A375 (cell line): Measurements from ENCODE around the gene MYL12A.

DNA sequence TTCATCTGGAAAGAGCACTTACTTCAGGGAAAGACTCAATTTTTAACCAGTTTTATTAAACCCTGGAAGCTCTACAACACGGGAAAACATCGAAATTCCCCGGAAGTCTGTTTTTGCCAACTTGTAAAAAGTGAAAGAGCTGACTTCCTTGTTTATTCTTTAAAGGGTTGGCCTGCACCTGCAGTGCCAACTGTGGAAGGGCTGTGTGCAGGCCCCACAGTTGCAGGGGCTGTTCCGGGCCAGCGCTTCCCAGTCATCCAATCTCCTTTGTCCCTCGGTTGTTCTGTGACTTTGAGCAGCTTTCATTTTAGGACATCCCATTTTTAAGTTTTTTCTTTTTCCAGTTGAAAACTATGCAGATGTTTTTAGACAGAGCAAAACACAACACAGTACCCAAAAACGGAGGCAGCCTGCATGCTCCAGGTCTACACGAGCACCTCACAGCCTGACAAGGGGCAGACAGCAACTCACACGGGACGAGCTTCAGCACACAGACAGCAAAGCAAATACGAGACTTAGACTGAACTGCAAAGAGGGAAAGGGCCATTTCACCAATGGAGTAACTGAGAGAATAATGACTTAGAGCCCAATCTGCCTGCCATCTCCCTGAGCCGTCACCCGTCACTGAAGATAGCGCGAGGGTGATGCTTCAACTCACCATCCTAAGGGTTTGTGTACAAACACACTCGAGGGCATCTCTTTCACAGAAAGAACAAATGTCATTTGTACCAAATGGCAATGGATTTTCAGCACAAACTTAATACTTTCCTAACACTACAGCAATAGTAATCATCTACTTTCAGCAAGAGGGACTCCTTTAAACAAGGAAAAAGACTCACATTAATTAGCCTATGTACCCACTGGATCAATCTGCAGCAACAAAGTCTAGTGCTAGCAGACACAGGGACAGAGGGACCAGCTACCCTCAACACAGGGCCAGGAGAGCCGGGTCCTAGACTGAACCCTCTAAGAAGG, 70.7 kb downstream of the EMILIN2 start:
- RAMPAGE, long total RNA = no peak

DNA sequence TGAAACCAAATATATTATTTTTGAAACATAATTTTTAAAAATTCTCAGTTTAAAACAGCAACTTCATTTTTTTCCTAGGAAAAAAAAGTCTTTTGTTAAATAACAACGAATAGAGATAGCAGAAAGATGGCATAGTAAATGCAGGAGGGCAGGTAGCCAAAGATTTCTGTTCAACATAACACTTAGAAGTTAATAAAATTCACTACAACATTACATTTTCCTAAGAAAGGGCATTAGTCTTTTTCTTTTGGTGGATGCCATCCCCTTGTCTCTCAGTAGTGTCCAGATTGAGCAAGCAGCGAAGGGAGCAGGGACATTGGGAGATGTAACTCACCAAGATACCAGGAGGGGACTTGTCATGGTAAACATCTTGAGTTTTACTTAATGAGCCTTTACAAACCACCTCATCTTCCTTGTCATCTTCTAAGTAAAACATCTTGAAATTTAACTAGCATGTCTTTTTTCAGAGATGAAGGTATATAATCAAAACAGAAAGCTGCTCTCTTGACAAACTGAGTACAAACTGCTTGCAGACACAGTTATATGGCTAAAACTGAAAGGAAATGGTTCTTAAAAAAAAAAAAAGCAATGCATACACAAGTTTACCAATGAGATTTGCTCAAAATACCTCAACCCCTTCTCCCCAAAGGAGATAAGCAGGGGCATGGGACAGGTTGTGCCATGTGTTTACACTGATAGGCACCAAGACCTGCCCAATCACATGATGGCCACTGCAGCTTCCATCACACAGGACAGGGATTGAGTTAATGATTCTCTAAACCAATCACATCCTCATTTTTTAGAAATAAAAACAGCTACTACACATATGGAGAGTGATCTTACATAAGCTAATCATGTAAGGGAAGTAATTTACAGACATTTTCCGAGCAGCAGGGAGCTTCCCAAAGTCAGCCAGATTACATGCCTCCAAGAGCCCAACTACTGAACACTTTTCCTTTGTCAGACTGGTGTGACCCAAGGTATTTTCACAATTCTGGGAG, 30.3 kb downstream of the LPIN2 start:
- RAMPAGE, long total RNA = no peak

GRCh38 chr18:3062474-3062916, 49.6 kb upstream of the LPIN2 start:
- RAMPAGE, long total RNA = no peak

- RAMPAGE, long total RNA = no peak
Observed at GRCh38 chr18:3093900-3094593, 81.1 kb upstream of the LPIN2 start.

- RAMPAGE, long total RNA = no peak
Observed at GRCh38 chr18:3119610-3120468, 99.9 kb downstream of the MYOM1 start.

DNA sequence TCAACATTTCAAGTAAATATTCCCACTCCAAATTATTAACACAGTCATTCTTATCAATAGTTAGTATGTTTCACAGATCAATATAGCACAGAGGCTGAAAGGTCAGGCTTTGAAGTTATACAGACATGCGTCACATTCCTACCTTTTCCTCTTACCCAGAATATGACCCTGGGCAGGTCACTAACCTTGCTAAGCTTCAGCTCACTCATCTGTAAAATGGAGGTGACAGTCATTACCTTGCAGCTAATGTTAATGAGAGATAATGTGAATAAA, 13.8 kb upstream of the MYL12A start:
- RAMPAGE, long total RNA = no peak

GRCh38 chr18:3246345-3246886, 1.2 kb upstream of the MYL12A start:
- RAMPAGE, long total RNA = no peak

DNA sequence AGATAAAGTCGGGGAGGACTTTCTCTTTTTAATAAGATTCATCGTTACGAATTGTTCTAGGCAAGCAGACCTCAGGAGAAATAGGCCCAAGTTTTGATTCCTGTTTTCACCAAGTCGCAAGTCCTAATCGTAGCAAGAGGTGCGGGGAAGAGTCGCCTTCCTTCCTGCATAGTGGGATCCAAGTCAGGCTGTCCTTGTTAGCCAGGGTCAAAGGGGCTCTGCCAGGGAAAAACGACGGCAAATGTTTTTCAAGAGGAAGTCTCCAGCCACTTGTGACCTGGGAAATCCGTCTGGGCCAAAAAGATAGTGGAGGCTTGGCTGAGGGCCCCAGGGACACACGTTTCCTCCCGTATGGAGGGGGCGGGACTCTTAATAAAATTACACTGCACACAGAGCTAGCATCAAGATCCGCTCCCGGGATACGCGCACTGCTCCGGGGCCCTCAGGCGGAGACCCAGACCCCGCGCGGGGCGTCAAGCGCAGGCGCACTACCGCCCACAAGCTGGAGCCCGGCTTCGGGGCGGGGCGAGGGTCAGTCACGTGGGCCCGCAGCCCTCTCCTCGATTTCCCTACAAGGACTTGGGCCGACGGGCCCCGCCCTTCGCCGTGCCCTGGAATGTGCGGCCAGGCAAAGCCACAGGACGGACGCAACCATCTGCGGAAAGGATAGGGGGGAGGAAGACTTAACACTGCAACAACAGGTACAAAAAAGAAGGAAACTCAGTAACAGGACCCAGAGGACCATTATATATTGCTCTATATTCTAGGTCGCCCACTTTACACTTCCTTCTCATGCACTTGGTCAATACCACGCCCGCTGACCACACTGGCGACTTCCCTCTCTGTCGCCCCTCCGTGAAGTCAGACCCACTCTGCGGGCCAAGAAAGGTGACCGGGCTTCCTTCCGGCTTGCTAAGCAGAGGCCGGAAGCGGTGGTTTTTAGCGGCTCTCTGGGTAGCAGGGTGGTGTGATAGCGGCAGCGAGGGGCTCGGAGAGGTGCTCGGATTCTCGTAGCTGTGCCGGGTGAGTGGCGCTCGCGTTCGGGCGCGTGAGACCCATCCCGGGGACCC, at the start of gene MYL12A:
Gene MYL12A (plus strand): TSS at position 915 of the 1,070 bp plus-strand sequence.
- RAMPAGE, long total RNA = start-site peak on the plus strand centred at position 944 of the sequence, 65 bp wide, 1,045 and 324 reads in 2 replicates

- RAMPAGE, long total RNA = no peak
Observed at GRCh38 chr18:3251436-3251751, 3.8 kb downstream of the MYL12A start.

GRCh38 chr18:3265272-3266231, 3.6 kb downstream of the MYL12B start:
- RAMPAGE, long total RNA = no peak

- RAMPAGE, long total RNA = no peak
Observed at GRCh38 chr18:3277639-3278314, 15.8 kb downstream of the MYL12B start.

DNA sequence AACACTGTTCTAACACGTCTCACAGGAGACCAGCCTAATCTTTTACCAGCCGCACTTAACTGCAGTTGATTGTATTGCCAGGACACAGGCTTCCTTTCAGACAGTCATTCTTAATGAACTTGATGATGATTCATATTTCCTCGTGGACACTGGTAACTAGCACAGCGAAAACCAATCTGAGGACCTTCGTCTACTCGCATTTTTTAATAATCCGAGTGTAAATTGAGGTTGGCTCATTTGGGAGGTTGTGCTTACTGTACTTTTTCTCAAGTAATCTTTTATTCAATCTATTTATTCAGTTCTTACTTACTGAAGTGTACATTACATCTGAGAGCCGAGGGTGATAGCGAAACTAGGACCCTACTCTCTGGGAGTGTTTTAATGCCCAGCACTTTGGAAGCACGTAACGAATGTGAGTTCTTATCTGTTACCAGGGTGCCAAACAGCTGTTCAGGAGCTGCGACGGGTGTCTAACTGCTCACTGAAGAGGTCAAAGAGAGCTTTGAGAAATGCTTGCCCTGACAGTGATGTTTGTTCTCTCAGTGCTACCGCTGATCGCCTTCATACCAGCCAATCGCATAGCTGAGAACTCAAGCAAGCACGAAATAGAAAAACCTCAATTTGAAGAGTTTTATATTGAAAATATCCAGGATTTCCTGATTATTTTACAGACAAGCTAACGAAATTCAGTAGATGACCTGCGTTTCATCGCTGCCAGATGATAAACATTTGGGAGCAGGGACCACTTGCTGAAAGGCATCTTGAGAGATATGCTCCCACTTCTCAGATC, 20.9 kb downstream of the MYL12B start:
- RAMPAGE, long total RNA = no peak

DNA sequence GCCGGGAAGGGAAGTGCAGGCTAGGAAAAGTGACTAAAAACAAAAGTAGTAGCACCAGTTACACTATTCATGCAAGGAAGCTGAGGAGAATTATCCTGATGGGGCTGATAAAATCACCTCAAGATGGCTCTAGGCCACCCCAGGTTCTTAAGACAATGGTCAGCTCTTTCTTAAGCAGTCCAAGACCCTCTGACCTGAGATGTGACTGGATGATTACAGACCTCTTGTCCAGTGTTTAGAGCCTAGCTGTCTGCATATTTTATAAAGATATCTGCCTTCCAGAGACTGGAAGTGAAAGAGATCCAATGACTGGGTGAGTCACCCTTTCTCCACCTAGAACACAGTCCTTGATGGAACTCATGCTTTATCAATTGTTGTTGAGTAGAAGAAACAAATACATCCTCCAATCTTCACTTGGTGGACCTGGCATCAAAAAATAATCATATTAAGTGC, 3.4 kb upstream of the TGIF1 start:
- RAMPAGE, long total RNA = no peak

- RAMPAGE, long total RNA = no peak
Observed at GRCh38 chr18:3451122-3451378, 1.1 kb downstream of the TGIF1 start.

DNA sequence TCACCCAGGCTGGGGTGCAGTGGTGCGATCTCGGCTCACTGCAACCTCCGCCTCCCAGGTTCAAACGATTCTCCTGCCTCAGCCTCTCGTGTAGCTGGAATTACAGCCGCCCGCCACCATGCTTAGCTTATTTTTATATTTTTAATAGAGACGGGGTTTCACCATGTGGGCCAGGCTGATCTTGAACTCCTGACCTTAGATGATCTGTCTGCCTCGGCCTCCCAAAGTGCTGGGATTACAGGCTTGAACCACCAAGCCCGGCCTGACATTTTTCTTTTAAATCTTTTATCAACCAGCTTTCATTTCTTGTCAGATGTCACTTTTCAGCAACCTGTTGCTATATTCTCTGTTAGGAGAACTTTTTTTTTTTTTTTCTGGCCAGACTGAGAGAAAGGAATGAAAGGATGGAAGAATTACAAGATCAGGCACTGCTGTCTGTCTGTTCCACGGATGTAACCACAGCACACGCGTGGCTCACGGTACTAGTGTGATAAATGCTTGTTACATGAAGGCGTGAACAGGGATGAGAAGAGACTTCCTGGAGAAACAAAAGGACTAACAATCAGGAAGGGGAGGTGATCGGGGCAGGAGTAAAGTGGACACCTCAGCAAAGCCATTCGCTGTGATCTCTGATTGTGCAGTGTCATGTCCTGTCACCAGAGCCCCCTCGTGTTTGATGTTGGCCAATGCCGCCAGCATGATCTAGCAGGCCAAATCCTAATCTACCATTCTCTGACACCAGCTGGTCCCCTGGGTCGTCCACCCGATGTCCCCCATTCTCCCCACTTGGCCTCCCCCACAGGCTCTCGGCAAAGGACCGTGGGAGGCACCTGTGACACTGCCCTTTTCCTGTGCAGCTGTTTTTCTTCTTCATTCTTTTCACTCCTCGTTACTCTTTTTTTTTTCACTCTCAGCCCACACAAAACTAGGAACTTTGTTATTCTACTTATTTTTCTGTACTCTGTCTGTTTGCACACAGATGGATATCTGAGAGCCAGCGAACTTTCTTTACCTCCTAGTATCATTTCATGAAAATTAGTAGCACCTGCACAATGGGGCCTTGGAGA, 146.6 kb downstream of the TGIF1 start:
- RAMPAGE, long total RNA = no peak

GRCh38 chr18:3597264-3598138, 147.5 kb downstream of the TGIF1 start:
- RAMPAGE, long total RNA = no peak

DNA sequence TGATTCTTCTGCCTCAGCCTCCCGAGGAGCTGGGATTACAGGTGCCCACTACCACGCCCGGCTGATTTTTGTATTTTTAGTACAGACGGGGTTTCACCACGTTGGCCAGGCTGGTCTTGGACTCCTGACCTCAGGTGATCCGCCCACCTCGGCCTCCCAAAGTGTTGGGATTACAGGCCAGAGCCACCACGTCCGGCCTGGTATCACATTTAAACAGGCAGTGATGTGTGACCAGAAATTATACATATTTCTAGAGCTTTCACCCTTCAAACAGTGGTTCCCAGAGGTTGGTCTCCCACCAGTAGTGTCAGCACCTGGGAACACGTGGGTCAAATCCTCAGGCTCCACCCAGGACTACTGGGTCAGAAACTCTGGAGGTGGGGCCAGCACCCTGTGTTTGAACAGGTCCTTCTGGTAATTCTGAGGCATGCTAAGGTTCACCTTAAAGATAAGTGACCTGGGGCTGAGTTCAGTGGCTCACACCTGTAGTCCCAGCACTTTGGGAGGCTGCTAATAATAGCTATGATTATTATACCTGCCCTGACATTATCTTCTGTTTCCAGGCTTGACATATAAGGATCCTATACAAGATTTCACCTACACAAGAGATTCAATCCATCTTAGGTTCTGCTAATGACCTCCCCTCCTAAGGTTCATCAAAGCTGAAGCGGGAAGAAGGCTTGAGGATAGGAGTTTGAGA, 170.8 kb downstream of the TGIF1 start:
- RAMPAGE, long total RNA = no peak

- RAMPAGE, long total RNA = no peak
Observed at GRCh38 chr18:4125039-4125638, 330.0 kb downstream of the DLGAP1 start.

DNA sequence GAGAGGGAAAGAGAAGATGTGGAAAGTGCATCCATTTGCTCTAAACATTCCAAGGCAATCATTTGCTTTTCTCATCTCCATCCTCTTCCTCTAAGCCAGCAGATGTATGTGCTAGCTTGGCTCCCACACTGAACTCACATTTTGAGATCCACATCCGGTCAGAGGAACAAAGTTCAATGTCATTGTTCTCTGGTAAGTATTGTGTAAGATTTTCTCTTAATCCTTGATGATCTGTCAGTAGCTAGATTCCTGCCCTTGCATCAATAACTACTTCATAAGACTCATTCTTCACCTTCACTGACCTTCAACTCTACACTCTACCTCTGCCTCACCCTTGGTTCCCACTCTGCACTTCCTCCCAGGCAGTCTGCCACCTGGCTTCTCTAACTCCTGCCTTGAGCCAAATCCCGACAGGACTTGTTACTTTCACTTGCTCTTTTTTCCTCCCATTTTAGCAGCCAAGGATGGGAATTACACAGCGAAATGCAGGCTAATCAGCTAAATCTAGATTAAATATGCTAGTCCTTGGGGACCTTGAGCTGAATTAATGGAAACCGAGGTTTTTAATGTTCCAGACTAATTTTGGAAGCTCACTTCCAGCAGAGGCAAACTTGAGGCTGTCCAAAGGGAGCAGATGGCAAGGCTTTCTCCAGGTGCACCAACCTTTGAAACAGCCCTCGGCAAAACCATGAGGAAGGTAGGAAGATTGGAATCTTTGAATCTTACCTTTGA, 190.7 kb downstream of the DLGAP1 start:
- RAMPAGE, long total RNA = no peak

DNA sequence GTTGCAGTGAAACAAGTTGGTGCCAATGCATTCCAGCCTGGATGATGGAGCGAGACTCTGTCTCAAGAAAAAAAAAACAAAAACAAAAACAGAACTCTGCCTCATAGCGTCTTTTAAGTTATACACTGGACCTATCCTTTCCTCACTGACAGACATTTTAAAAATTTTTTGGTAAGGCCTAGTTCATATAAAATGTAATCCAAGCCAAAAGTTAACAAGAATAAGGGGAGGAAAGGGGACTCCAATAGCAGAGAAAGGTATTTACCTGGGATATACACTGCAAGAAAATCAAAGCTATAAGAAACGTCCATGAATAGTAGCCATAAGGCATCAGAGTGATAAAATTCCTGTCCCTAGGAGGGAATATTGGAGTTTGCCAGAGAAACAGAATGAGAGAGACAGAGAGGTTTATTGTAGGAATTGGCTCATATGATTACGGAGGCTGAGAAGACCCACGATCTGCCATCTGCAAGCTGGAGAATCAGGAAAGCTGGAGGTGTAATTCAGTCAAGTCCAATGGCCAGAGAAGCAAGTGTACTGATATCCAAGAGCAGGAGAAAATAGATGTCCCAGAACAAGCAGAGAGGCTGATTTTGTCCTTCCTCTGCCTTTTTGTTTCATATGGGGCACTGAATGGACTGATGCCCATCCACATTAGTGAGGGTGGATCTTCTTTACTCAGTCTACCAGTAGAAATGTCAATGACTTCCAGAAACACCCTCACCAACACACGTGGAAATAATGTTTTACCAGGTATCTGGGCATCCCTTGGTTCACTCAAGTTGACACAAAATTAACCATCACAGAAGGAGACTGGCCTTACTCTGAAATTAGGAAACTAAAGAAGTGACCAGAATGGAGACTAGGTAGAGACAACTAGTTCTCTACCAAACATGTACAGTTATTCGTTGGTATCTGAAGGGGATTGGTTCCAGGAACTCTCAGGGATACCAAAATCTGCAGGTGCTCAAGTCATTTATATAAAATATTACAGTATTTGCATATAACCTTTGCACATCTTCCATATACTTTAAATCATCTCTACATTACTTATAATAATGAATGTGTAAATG, 47.1 kb upstream of the AKAIN1 start:
- RAMPAGE, long total RNA = no peak